ENCODE measurements around the genes SMC2, OR13C4 and SLC44A1.

DNA sequence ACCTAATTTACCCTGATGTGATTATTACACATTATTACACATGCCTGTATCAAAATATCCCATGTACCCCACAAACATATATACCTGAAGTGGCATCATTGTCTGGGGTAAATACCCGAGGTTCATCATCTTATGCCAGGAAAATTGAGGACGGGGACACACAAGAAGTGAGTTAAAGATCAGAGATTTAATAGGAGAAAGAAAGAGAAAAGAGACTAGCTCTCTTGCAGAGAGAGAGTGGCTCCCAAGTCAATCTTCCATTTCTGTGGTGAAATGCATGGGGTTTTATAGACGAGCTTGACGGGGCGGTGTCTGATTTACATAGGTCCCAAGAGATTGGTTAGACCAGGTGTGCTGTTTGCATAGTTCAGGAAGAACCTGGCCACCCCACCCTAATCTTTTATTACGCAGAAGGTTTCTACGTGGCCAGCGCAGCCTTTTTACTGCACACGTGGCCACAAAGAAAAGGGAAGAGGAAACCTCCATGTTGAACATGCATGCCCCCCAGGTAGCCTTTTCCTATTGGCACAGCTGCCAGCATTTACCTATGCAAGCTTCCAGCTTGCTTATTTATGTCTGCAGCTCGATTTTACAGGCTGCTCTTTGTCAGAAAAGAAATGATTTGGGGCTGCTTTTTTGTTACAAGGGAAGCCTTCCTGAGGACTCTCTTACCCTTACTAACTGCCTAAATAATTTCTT, 92.0 kb downstream of the CAVIN4 start:
- RAMPAGE, long total RNA = no peak
- RRBS = no CpG with 5 or more reads among the region's 10 CpGs
PRO-cap:
- standard = no peak
- CoPRO, capped RNA only, 2 experiments = no peak in any of the 2 experiments
- CoPRO, capped and uncapped RNA, 2 experiments = no peak in any of the 2 experiments
- CoPRO, uncapped RNA only, 2 experiments = no peak in any of the 2 experiments
CAGE:
- cytosol, long polyA plus RNA = no peak
- long polyA plus RNA = no peak
- nucleolus, long total RNA = no peak
- nucleus, long polyA plus RNA = no peak

DNA sequence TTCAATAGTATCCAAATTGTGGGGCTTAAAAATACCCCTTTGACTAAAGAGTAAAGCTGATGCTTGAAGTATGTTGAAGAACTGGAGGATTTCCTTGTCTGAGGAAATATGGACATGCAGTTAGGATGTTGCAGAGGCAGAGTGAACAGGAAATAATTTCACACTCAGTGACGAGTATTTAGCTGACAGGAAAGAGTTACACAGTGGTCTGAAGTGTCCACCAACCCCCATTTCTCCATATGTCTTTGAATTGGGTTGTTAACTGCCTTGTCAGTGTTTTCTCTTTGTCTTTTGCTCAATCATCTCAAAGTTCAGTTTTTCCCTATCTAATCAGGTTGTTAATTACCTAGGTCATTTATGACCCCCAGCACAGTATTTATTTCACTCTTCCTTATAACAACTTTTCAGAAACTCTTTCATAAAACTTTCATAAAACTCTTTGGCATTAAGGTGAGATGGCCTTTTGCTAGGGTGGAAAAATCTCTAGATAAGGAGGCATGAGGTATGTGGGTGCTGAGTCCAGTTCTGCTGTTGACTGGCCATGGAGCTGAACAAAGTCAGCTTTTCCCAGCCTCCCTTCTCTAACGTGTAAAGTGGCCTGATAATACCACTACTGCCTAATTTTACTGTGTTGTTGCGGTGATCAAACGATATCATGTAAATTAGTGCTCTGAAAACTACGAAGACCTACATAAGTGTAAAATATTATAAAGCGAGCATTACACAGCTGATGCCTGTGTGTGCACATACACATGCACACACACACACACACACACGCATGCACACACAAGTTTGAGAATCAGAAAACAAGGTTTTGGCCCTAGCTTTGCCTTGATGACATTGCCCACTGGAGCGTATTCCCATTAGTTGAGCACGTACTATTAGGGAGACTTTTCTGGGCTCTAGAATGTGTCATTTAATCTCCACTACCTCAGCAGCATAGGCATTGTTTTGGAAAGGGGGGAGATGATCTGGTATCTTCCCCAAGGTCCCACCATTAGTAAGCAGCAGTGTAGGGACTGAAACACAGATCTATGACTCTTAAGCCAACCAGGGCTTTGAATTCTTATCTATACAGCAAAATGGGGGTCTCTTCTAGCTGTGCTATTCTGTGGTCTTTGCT, 5.4 kb upstream of the ALDOB start:
- RAMPAGE, long total RNA = no peak
- RRBS = no CpG with 5 or more reads among the region's 9 CpGs
PRO-cap:
- standard = no peak
- CoPRO, capped RNA only, 2 experiments = no peak in any of the 2 experiments
- CoPRO, capped and uncapped RNA, 2 experiments = no peak in any of the 2 experiments
- CoPRO, uncapped RNA only, 2 experiments = no peak in any of the 2 experiments
CAGE:
- cytosol, long polyA plus RNA = no peak
- long polyA plus RNA = no peak
- nucleolus, long total RNA = no peak
- nucleus, long polyA plus RNA = no peak

DNA sequence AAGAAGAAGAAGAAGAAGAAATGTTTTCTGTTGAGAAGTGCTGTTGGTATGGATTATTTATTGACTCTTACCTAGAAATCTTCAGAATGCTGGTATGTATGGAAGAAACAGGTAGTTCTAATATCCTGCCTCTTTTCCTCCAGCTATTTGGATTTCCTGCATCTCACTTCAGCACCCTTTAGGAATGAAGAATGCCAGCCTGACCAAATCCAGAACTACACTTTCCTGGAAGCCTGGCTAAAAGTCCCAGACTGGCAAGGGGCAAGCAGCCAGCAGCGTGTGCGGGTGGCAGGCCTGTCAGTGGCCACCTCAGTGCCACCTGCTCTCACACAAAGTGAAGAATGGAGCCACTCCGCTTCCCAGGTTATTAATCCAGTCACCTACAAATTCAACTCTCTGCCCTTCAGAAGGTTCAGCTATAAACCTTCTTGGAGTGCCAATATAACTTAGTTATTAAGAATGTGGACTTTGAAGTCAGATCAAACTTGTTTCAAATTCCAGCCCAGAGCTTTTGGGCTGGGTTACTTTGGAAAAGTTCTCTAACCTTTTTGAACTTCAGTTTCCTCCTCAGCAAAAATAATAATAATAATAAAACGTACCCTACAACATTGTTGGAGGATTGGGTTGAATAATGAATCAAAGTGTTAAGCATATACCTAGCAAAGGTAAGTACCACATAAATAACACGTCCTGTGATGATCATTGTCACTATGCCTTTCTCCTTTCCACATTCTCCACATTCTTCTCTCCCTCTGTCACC, 6.8 kb upstream of the ALDOB start:
- RAMPAGE, long total RNA = no peak
- RRBS = no CpG with 5 or more reads among the region's 5 CpGs
PRO-cap:
- standard = no peak
- CoPRO, capped RNA only, 2 experiments = no peak in any of the 2 experiments
- CoPRO, capped and uncapped RNA, 2 experiments = no peak in any of the 2 experiments
- CoPRO, uncapped RNA only, 2 experiments = no peak in any of the 2 experiments
CAGE:
- cytosol, long polyA plus RNA = no peak
- long polyA plus RNA = no peak
- nucleolus, long total RNA = no peak
- nucleus, long polyA plus RNA = no peak

GRCh38 chr9:101553892-101554205, 20.2 kb downstream of the RNF20 start:
- RAMPAGE, long total RNA = no peak
- RRBS = no CpG with 5 or more reads among the region's 3 CpGs
PRO-cap:
- standard = no peak
- CoPRO, capped RNA only, 2 experiments = no peak in any of the 2 experiments
- CoPRO, capped and uncapped RNA, 2 experiments = no peak in any of the 2 experiments
- CoPRO, uncapped RNA only, 2 experiments = no peak in any of the 2 experiments
CAGE:
- cytosol, long polyA plus RNA = no peak
- long polyA plus RNA = no peak
- nucleolus, long total RNA = no peak
- nucleus, long polyA plus RNA = no peak

GRCh38 chr9:101594656-101594855, 213 bp downstream of the PPP3R2 start:
- RAMPAGE, long total RNA = no peak
- RRBS = no CpG with 5 or more reads among the region's 14 CpGs
PRO-cap:
- standard = no peak
- CoPRO, capped RNA only, 2 experiments = no peak in any of the 2 experiments
- CoPRO, capped and uncapped RNA, 2 experiments = no peak in any of the 2 experiments
- CoPRO, uncapped RNA only, 2 experiments = no peak in any of the 2 experiments
CAGE:
- cytosol, long polyA plus RNA = no peak
- long polyA plus RNA = no peak
- nucleolus, long total RNA = no peak
- nucleus, long polyA plus RNA = no peak

- RAMPAGE, long total RNA = start-site peak on the plus strand at chr9:104094249-104094345, 194 and 146 reads in 2 replicates; start-site peak on the plus strand at chr9:104094586-104094603, 37 and 30 reads in 2 replicates
- RRBS = under 1% methylated on average over 15 of the region's 37 CpGs
PRO-cap:
- standard = bidirectional peak, plus-strand start at chr9:104094321, minus-strand start at chr9:104093978; bidirectional peak, plus-strand start at chr9:104094627, minus-strand start at chr9:104094479
- CoPRO, capped RNA only, 2 experiments = peak in 2 of 2 experiments; most common plus-strand start chr9:104094627 (in 2); most common minus-strand start chr9:104094522 (in 2)
- CoPRO, capped and uncapped RNA, 2 experiments = peak in 2 of 2 experiments; most common plus-strand start chr9:104094627 (in 2); most common minus-strand start chr9:104094521 (in 1)
- CoPRO, uncapped RNA only, 2 experiments = peak in 1 of 2 experiments; most common plus-strand start chr9:104094313 (in 1)
CAGE:
- cytosol, long polyA plus RNA = start-site peak on the plus strand at chr9:104094275-104094315, 159 and 63 reads in 2 replicates; start-site peak on the plus strand at chr9:104094562-104094627, 141 and 147 reads in 2 replicates
- long polyA plus RNA = start-site peak on the plus strand at chr9:104094277-104094322, 66 and 133 reads in 2 replicates; start-site peak on the plus strand at chr9:104094555-104094627, 129 and 335 reads in 2 replicates
- nucleolus, long total RNA = no peak
- nucleus, long polyA plus RNA = start-site peak on the plus strand at chr9:104094251-104094321, 28 and 114 reads in 2 replicates; start-site peak on the plus strand at chr9:104094564-104094627, 111 and 66 reads in 2 replicates
These were observed at the start of gene SMC2 for GRCh38 chr9:104094200-104094863. Gene SMC2, plus strand, starts transcription at chr9:104094309.

DNA sequence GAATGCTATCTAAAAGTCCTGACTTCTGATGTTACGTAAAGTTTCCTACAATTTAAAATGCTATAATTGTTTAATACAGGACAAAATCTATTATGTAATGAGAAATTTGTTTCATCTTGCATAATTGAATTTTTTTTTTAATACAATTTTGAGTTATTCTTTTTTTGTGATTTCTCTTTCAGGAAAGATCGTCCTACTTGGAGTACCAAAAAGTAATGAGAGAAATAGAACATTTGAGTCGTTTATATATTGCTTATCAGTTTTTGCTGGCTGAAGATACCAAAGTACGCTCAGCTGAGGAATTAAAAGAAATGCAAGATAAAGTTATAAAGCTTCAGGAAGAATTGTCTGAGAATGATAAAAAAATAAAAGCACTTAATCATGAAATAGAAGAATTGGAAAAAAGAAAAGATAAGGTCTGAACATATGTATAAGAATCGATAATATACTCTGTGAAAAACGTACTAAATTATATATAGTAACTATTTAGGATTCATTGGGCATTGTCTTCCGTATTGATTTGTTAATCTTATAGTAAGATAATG, 7.7 kb downstream of the SMC2 start:
- RAMPAGE, long total RNA = no peak
- RRBS = no CpG with 5 or more reads among the region's 7 CpGs
PRO-cap:
- standard = no peak
- CoPRO, capped RNA only, 2 experiments = no peak in any of the 2 experiments
- CoPRO, capped and uncapped RNA, 2 experiments = no peak in any of the 2 experiments
- CoPRO, uncapped RNA only, 2 experiments = no peak in any of the 2 experiments
CAGE:
- cytosol, long polyA plus RNA = no peak
- long polyA plus RNA = no peak
- nucleolus, long total RNA = no peak
- nucleus, long polyA plus RNA = no peak

DNA sequence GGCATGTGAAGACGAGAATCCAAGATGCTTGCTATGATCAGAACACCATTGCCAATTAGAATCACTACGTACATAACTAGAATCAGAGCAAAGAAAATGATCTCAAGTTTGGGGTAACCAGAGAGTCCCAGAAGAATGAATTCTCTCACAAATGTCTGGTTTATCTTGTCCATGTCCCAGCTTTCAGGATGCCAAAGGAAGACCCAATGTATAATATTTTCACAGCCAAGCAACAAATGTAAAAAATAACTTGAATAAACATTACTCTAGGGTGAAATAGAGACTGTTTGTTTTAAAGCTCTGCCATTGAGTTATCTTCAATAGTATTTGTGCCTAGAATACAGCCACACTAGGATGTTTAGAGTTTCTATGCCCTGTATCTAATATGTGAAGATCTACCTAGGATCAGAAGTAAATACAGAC, at the start of gene OR13C4:
Gene OR13C4, minus strand, starts transcription at position 173 of the 423 bp plus-strand sequence.
- RAMPAGE, long total RNA = no peak
- RRBS = no CpG with 5 or more reads among the region's 2 CpGs
PRO-cap:
- standard = no peak
- CoPRO, capped RNA only, 2 experiments = no peak in any of the 2 experiments
- CoPRO, capped and uncapped RNA, 2 experiments = no peak in any of the 2 experiments
- CoPRO, uncapped RNA only, 2 experiments = no peak in any of the 2 experiments
CAGE:
- cytosol, long polyA plus RNA = no peak
- long polyA plus RNA = no peak
- nucleolus, long total RNA = no peak
- nucleus, long polyA plus RNA = no peak

DNA sequence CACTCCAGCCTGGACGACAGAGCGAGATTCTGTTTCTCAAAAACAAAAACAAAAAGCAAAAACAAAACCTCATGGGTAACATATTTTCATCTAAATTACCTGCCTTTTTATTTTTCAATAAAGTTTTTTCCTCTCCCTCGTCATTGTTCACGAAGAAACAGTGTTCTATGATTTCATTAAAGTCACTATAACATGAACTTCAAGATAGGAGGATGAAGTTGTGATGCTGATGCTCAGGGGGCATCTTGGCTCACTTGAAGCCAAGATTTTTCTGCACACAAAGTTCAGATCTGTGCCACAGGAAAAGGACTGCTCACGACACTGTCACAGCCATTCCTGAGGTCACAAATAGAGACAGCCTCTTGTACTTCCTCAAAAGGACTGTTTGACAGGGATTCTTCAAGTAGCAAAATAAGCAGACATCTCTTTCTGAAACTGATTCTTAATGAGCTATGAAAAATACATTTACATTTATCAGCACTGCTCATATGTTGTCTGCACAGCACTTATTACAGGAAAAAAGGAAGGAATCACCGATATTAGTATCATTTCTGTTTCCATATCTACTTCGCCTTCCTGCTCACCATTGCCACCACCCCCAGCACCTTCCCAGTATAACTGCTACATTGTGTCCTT, 16.2 kb downstream of the NIPSNAP3B start:
- RAMPAGE, long total RNA = no peak
- RRBS = no CpG with 5 or more reads among the region's 7 CpGs
PRO-cap:
- standard = no peak
- CoPRO, capped RNA only, 2 experiments = no peak in any of the 2 experiments
- CoPRO, capped and uncapped RNA, 2 experiments = no peak in any of the 2 experiments
- CoPRO, uncapped RNA only, 2 experiments = no peak in any of the 2 experiments
CAGE:
- cytosol, long polyA plus RNA = no peak
- long polyA plus RNA = no peak
- nucleolus, long total RNA = no peak
- nucleus, long polyA plus RNA = no peak

GRCh38 chr9:104810815-104811666, 47.1 kb downstream of the NIPSNAP3B start:
- RAMPAGE, long total RNA = no peak
- RRBS = no CpG with 5 or more reads among the region's 9 CpGs
PRO-cap:
- standard = no peak
- CoPRO, capped RNA only, 2 experiments = no peak in any of the 2 experiments
- CoPRO, capped and uncapped RNA, 2 experiments = no peak in any of the 2 experiments
- CoPRO, uncapped RNA only, 2 experiments = no peak in any of the 2 experiments
CAGE:
- cytosol, long polyA plus RNA = no peak
- long polyA plus RNA = no peak
- nucleolus, long total RNA = no peak
- nucleus, long polyA plus RNA = no peak

DNA sequence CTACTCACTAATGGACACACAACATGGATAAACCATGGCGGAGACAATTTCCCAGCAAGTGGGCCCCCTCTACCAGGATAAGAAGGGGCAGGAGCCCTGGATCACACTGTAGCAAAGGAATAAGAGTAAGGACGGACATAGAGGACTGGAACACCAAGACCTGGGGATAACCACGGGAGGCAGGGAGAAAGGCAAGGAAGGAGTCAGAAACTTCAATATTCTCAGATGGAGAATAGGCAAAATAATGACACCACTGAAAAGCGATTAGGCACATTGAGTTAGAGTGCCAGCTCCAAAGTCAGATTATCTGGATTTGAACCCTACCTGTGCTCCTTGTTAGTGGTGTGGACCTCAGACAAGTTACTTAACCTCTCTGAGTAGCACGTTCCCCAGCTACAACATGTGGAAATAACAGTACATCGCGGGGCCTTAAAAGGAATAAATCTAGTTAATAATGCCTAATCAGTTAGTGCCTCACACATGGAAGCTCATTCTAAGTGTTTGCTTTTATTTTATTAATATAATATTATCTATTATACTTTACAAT, 26.4 kb downstream of the ABCA1 start:
- RAMPAGE, long total RNA = no peak
- RRBS = no CpG with 5 or more reads among the region's 7 CpGs
PRO-cap:
- standard = no peak
- CoPRO, capped RNA only, 2 experiments = no peak in any of the 2 experiments
- CoPRO, capped and uncapped RNA, 2 experiments = no peak in any of the 2 experiments
- CoPRO, uncapped RNA only, 2 experiments = no peak in any of the 2 experiments
CAGE:
- cytosol, long polyA plus RNA = no peak
- long polyA plus RNA = no peak
- nucleolus, long total RNA = no peak
- nucleus, long polyA plus RNA = no peak

DNA sequence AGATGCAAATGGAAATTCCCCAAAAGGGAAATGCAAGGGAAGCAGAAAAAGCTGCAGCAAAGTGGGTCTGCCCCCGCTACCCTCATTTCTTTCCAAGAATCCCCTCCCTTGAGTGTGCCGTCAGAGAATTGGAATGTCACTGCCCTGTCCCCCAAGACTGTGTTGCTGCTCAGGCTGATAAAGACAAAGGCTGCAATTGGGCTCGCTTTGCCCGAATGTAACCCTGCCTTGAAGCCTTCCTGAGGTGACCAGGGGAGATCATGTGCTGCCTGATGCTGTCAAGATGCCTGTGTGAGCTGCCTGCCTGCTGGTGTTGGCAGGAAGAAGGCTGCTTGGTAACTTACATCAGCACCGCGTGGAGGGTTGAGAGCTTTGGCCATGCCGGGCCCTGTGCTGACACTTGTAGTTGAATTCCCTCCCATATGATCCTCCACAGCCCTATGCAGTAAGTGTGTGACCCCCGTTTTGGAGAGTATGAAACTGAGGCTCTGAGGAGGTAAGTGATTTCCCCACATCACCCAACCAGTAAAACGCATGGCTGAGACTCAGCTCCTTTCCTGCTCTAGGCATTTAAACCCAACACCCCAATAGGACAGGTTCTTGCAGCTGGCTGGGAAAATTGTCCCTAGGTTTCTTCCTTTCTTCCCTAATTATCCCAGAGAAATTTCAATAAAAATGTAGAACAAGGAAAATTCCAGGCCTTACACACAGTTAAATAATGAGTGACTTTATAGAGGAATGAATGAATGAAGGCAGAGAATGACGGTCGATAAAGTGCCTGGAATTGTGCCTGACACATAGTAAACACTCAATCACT, 65.8 kb upstream of the ABCA1 start:
- RAMPAGE, long total RNA = no peak
- RRBS = no CpG with 5 or more reads among the region's 11 CpGs
PRO-cap:
- standard = no peak
- CoPRO, capped RNA only, 2 experiments = no peak in any of the 2 experiments
- CoPRO, capped and uncapped RNA, 2 experiments = no peak in any of the 2 experiments
- CoPRO, uncapped RNA only, 2 experiments = no peak in any of the 2 experiments
CAGE:
- cytosol, long polyA plus RNA = no peak
- long polyA plus RNA = no peak
- nucleolus, long total RNA = no peak
- nucleus, long polyA plus RNA = no peak

DNA sequence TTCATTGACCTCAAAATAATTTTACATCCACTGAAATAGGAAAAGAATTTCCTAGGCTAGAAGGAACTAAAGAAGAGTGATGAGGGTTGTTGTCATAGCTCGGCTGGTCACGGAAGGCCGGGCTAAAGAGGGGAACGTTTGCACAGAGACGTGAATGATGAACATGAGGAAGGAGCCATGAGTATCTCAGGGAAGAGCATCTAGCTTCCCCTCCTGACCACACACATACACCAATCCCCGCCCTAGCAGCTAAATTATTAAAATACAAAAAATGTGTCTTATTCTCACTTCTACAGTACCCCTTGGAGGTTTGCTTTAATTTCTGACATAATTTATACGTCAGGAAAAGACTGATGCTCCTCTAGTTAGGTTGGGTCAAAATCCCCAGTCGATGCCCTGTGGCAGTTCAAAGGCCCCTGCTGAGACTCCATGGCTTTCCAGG, 124.5 kb upstream of the ABCA1 start:
- RAMPAGE, long total RNA = no peak
- RRBS = no CpG with 5 or more reads among the region's 8 CpGs
PRO-cap:
- standard = no peak
- CoPRO, capped RNA only, 2 experiments = no peak in any of the 2 experiments
- CoPRO, capped and uncapped RNA, 2 experiments = no peak in any of the 2 experiments
- CoPRO, uncapped RNA only, 2 experiments = no peak in any of the 2 experiments
CAGE:
- cytosol, long polyA plus RNA = no peak
- long polyA plus RNA = no peak
- nucleolus, long total RNA = no peak
- nucleus, long polyA plus RNA = no peak

GRCh38 chr9:105053093-105053728, 125.3 kb upstream of the ABCA1 start:
- RAMPAGE, long total RNA = no peak
- RRBS = no CpG with 5 or more reads among the region's 7 CpGs
PRO-cap:
- standard = no peak
- CoPRO, capped RNA only, 2 experiments = no peak in any of the 2 experiments
- CoPRO, capped and uncapped RNA, 2 experiments = no peak in any of the 2 experiments
- CoPRO, uncapped RNA only, 2 experiments = no peak in any of the 2 experiments
CAGE:
- cytosol, long polyA plus RNA = no peak
- long polyA plus RNA = no peak
- nucleolus, long total RNA = no peak
- nucleus, long polyA plus RNA = no peak

GRCh38 chr9:105243998-105245252, at the start of gene SLC44A1:
Gene SLC44A1, plus strand, starts transcription at chr9:105244651.
- RAMPAGE, long total RNA = no peak
- RRBS = 5% methylated on average over 43 of the region's 134 CpGs
PRO-cap:
- standard = bidirectional peak, plus-strand start at chr9:105244480, minus-strand start at chr9:105244367
- CoPRO, capped RNA only, 2 experiments = peak in 2 of 2 experiments; most common plus-strand start chr9:105244648 (in 1); most common minus-strand start chr9:105244367 (in 2)
- CoPRO, capped and uncapped RNA, 2 experiments = no peak in any of the 2 experiments
- CoPRO, uncapped RNA only, 2 experiments = no peak in any of the 2 experiments
CAGE:
- cytosol, long polyA plus RNA = no peak
- long polyA plus RNA = no peak
- nucleolus, long total RNA = no peak
- nucleus, long polyA plus RNA = no peak

DNA sequence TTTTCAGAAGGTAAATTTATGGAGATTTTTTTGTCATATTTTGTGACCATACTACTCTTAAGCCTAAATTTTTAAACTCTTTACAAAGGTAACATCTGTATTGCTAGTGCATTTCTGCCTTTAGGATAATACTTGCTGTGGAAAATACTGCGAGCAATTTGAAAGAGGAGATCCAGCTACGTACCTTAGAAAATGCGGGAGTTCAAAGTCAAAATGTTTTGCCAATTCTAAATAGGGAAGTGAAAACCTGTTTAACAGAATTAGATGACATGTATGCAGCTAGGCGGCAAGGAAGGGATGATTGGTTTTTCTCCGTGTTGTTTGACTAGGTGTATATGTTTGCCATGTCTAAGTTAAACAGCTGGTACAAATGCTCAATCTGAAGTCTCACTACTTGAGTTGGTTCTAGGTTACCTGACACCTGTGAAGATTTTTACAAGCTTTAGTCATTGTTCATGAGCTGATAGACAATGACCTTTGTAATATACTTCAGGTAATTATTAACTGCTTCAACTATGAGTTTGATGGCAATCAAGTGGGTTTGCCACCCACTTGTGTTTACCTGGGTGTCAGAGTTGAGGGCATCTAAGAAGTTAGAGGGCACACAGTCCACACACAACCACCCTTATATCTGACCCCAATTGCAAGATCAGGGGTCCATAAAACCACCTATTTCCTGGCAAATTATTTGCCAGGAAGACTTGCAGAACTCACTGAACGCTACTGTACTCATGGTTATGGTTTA, 74.3 kb downstream of the SLC44A1 start:
- RAMPAGE, long total RNA = no peak
- RRBS = no CpG with 5 or more reads among the region's 6 CpGs
PRO-cap:
- standard = no peak
- CoPRO, capped RNA only, 2 experiments = no peak in any of the 2 experiments
- CoPRO, capped and uncapped RNA, 2 experiments = no peak in any of the 2 experiments
- CoPRO, uncapped RNA only, 2 experiments = no peak in any of the 2 experiments
CAGE:
- cytosol, long polyA plus RNA = no peak
- long polyA plus RNA = no peak
- nucleolus, long total RNA = no peak
- nucleus, long polyA plus RNA = no peak

DNA sequence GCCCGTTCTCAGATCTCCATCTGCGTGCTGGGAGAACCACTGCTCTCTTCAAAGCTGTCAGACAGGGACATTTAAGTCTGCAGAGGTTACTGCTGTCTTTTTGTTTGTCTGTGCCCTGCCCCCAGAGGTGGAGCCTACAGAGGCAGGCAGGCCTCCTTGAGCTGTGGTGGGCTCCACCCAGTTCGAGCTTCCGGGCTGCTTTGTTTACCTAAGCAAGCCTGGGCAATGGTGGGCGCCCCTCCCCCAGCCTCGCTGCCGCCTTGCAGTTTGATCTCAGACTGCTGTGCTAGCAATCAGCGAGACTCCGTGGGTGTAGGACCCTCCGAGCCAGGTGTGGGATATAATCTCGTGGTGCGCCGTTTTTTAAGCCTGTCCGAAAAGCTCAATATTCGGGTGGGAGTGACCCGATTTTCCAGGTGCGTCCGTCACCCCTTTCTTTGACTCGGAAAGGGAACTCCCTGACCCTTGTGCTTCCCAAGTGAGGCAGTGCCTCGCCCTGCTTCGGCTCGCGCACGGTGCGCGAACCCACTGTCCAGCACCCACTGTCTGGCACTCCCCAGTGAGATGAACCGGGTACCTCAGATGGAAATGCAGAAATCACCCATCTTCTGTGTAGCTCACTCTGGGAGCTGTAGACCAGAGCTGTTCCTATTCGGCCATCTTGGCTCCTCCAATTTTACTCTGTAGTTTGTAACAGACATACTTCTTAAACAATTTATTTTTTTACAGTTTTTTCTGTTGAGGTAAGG, 88.2 kb downstream of the TMEM38B start:
- RAMPAGE, long total RNA = no peak
- RRBS = no CpG with 5 or more reads among the region's 28 CpGs
PRO-cap:
- standard = bidirectional peak, plus-strand start at position 486 of the sequence, minus-strand start at position 498 of the sequence; unidirectional peak, minus-strand start at position 683 of the sequence
- CoPRO, capped RNA only, 2 experiments = no peak in any of the 2 experiments
- CoPRO, capped and uncapped RNA, 2 experiments = no peak in any of the 2 experiments
- CoPRO, uncapped RNA only, 2 experiments = no peak in any of the 2 experiments
CAGE:
- cytosol, long polyA plus RNA = no peak
- long polyA plus RNA = no peak
- nucleolus, long total RNA = no peak
- nucleus, long polyA plus RNA = no peak